Type B pancreatic cell (in vitro differentiated cells): ENCODE results near the genes SPANXD and MAGEC3.

GRCh38 chrX:136028893-136029645 lies 43.8 kb downstream of the SLC9A6 start:
- PRO-cap, result no peak

DNA sequence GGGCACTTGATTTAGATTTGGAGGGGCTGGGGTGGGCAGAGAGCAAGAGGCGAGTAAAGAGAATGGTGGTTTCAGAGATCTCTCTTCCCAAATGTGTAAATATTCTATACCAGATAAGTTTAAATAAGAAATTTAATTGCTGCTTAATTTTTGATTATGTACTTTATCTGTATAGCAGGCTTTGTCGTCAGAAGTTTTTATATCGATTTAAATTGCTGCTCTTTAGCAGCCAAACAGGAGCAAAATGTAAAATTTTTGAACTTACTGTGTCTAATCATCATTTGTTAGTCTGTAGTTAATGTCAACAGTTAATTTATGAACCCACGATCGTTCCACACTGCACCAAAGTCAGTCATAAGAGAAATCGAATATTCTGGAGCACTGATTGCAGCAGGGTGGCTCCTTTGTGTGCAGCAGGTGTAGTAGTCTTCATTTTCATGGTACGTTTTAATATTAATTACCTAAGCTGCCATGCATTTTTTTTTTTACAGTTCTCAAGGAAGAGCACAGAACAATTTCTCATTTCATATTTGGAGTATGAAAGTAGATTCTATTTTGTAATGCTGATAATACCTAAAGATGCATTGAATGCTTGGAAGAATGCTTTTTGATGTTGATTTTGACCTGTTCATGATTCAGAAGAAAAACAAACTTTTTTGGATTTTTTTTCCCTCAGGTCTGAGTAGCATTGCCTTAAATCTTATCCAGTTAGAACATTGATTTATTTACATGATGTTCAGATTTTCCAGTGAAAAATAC lies 60.4 kb downstream of the SLC9A6 start:
- PRO-cap, result no peak

DNA sequence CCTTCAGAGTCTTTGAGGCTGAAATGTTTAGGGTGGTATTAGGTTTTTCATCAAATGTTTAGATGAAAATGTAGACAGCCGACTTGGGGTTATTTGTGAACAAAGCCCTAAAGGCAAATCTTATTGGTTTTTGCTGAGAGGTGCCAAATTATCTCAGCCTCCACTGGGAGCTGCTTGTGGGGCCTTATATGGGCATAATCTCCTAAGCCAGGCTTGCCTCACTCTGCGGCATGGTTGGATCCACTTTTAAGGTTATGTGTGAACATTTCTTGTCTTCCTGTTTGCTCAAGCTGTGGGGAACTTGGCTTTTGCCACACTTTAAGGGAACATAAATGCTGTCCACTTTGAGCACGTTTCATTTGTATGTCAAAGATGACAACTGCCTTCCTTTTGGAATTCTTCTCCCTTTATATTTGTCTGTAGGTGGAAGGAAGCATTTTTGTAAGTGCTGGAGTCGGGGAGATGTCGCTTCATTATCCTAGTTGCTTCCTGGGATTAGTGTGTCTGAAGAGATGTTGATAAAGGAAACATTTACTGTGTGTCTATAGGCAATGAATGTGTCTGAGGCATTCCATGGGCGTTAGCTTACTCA lies 78.2 kb downstream of the SLC9A6 start:
- PRO-cap, result no peak

DNA sequence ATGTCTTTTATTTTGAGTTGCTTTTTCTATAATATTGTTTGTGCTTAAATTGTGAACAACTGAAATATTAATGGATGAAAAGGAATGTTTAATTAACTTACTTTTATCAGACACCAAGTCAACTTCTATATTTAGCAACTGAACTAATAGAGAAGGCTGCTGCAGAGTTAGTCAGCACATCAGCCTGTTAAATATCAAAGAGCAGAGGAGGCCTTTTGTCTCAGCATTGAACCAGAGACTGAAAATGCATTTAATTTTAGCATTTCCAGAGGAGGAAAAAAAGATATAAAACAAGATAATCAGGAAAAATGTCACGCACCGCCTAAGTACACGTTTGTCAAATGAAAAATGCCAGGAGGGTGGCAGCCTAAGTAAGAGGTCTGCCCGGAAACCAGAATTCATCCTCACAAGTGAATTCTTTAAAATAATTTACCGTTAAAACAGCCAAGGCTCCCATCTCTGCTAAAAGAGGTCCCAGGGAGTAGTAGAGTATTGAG lies 69.7 kb upstream of the FHL1 start:
- PRO-cap, result no peak

GRCh38 chrX:136198813-136199873 lies 2.3 kb downstream of the FHL1 start:
- PRO-cap, result no peak

GRCh38 chrX:136388245-136388608 lies 87.5 kb downstream of the ADGRG4 start:
- PRO-cap, result no peak

- PRO-cap, result no peak
These were observed 12.6 kb downstream of the HTATSF1 start for GRCh38 chrX:136509971-136510324.

- PRO-cap, result no peak
These were observed 3.7 kb downstream of the CD40LG start for GRCh38 chrX:136651547-136652257.

GRCh38 chrX:136767065-136768055 lies 13.4 kb downstream of the ARHGEF6 start:
- PRO-cap, result unidirectional peak, minus-strand start at chrX:136767343

DNA sequence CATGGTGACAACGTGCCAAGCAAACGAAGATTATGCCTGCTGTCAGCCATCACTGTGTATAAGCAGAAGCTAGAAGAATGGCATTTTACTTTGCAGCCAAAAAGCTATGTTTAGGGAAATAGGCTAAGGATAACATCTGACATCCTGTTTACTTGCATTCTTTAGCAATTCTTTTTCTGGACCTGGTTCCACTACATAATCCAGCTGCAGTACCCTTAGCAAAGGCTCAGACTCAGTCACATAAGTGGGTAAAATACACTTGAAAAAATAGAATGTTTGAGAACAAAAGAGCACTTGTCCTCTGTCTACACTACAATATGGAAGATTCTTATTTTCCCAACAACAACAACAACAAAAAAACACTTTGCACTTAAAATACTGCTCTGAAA lies 859 bp upstream of the ARHGEF6 start:
- PRO-cap, result no peak

DNA sequence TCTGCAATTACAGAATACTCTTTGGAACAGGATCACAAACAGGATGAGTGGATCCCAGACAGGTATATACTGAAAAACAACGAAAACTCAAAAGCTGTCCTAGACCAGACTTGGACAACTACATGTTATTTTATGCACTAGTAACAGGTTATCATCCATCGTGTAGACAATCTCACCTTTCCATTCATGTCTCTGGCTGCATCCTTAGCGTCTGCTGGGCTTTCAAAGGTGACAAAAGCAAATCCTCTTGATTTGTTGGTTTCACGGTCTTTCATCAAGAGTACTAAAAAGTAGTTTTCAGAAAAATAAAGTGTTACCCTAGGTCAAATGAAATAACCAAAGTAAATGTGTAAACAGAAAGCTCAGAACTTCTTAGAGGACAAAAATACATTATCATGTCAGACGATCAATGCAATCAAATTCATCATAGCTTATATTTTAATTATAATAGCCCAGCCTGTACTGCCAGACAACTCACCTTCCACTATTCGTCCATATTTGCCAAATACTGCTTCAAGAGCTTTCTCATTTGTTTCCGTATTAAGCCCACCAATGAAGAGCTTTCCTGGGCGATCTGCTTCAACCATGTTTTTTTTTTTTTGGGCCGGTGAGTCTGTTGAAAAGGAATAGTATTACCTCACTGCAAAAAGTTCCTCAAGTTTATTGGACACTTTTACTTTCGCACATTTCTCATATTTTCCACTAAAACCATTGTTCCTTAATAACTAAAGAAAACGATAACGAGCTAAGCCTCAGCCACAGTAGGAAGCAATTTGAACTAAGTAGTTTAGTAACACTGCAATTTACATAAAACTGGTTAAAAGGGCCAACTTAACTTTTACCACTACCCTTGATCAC lies 1.5 kb downstream of the RBMX start:
- PRO-cap, result no peak

DNA sequence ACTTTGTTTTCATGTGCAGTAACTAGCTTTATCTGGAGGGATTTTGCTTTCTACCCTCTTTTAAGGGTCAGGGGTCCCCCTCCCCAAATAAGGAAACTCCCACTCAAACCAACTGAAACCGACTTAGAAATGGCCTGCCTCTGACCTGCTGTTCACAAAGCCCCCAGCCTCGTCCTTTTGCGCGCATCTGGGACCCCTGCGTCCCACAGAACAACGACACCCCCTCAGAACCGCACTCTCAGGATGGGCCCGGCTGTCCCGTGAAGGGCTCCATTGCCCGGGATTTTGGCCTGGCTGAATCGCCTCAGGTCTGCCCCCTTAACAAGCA lies 2.7 kb upstream of the ZIC3 start:
- PRO-cap, result no peak

DNA sequence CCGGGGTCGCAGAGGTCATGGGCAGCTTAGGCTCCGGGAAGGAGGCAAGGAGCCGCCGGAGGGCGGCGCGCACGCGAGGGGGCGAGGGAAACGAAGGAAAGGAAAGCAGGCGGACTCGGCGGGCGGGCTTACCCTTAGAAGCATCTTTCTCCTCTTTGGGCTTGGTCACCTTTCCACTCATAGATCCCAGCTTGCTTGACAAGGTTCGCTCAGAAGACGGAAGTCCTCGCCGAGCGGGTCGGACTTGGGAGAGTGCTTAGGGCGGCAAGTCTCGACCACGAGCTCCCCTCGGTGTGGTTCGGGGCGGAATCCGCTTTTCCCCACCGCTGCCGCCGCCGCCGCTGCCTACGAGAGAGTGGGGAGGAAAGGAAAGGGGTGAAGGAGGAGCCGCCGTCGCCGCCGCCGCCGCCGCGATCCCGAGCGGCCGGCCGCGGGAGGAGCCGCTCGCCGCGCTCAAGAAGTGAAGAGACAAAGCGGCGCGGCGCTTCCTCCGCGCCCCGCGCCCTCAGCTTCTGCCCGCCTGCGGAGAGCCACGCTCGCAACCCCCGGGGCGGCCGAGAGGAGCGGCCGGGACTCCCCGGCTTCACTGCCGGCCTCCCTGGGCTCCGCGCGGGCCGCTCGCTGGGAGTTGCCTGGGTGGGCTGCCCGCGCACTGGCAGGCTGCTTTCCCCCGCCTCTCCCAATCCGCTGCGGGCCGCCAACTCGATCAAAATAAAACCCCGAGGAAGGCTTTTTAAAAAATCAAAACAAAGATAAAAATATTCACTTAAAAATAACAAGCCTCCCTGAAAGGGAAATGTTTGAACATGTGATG lies 326.4 kb upstream of the F9 start:
- PRO-cap, result unidirectional peak, plus-strand start at position 212 of the sequence

DNA sequence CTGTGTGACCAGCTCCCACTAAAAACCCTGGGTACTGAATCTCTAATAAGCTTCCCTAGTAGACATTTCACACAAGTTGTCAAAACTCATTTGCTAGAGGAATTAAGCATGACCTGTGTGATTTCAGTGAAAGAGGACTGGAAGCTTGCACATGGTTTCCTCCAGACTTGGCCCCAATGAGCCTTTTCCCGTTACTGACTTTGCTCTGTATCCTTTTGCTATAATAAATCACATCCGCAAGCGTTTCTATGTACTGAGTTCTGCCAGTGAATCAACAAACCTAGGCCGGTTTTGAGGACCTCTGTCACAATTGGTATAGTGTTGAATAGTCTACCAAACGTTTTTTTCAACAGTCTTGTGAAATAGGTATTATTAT lies 8.2 kb downstream of the ATP11C start:
- PRO-cap, result no peak

DNA sequence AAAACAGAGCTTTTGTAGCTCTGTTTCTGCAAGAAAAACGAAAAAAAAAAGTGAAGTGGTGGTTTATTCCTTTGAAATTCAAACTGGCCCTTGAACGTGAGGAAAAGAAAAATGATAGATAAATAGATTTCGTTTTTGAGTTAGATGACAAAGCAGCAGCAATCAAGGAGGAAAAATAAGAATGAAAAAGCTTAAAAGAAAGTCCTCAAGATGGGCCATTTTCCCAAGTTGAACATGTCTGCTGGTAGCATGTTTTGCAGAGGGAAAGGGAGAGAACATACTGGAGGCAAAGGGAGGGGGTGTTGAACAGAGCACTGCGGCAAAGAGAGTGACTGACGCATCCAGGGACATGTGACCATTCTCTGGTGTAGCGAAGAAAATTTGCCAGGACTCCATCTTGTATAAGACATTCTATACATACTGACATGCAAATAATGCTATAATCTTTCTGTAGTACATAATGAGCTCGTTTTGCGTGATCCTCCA lies 205.8 kb upstream of the SOX3 start:
- PRO-cap, result no peak

GRCh38 chrX:141242663-141242973 lies 301 bp upstream of the SPANXC start:
- PRO-cap, result no peak

- PRO-cap, result no peak
These were observed at the start of gene SPANXD for GRCh38 chrX:141698594-141699039. Gene SPANXD (minus strand): TSS chrX:141698739.

DNA sequence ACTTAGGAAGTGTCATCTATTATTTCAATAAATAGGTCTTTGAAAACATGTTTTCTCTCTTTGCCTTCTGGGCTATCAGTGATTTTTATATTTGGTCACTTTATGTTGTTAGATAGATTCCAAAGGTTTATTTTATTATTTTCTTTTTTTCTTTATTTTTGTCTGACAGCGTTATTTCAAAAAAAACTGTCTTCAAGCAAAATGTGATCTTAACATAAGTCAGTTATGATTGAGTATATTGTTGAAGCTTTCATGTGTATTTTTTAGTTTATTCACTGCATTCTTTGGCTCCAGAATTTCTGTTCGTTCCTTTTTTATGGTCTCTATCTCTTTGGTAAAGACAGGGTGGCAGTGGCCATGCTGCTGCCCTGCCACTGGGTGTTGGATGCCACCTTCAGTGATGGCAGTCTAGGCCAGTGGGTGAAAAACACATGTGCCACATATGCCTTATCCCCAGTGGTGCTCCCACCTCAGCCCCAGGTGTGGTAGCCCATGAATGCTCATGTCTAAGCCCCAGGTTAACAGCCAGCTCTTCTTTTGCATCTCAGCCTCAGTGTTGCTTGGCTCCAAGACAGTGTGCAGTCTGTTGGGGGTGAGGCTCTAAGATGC lies at the start of gene MAGEC3:
TSS of gene MAGEC3 (plus strand) at position 358 of the 609 bp plus-strand sequence.
- PRO-cap, result no peak

DNA sequence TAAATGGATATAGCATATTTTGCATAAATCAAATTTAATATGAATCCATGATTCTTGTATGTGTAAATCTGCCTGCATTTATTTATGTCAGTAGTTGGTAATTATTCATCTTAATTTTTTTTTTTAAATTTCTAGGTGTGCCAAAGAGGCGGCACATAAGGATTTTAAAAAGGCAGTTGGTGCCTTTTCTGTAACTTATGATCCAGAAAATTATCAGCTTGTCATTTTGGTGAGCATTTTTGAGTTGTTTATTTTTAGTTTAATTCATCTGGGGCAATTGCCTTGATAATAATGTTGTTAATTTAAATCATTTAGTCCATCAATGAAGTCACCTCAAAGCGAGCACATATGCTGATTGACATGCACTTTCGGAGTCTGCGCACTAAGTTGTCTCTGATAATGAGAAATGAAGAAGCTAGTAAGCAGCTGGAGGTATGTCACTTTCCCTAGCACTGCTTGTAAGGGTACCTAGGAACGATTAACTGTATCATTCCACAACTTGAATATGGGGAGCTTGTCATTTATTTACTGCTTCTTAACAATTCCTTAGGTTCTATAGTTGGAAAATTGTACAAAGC lies 18.2 kb downstream of the FMR1 start:
- PRO-cap, result no peak

- PRO-cap, result no peak
These were observed 54.2 kb downstream of the FMR1NB start for GRCh38 chrX:148035287-148035851.